Metastatic Liver Carcinoma in the Adrenal Gland (tissue), 2 donors: Measurements from ENCODE around the gene CYB561.

DNA sequence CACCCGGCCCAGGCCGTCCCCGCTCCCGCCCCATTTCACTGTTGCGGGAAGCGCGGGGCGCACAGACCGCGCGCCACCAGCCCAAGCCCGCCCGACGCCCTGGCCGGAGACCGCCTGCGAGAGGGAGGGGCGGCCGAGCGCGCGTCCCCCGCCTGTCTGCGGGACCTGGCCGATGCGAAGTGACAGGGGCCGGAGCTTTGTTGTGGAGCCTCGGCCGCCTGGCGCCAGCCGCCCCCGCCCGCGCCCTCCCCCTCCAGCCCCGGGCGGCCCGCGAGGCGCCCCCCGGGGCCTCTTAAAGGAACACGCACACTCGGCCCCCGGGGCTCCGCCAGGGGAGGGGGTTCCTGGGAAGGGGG lies 2.6 kb upstream of the TBX2 start:
- PRO-cap, 2 experiments: peak in 1 of 2 experiments; most common minus-strand start position 181 of the sequence (in 1)

GRCh38 chr17:61397411-61397863 lies 2.2 kb upstream of the TBX2 start:
- PRO-cap, 2 experiments: peak in 1 of 2 experiments; most common plus-strand start chr17:61397523 (in 1)

- PRO-cap, 2 experiments: no peak in any of the 2 experiments
Observed at GRCh38 chr17:61590687-61591058, 346 bp downstream of the NACA2 start.

DNA sequence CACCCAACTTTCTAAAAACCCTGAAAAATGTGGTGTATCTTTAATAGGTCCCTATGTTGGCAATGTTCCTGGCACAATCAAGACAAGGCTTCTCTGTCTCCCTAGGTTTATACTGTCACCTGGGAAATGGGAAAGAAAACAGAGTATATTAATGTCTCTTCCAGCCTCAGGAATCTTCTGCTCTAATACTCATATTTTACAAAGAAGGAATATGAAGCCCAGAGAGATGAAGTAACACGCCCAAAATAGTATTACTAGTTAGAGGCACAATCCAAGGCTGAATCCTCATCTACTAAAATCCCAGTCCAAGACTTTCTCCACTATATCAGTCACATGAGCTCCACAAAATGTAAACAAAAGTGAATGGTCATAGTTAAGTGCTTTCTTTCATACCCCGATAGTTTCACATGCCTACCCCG lies 1.1 kb downstream of the INTS2 start:
- PRO-cap, 2 experiments: no peak in any of the 2 experiments

DNA sequence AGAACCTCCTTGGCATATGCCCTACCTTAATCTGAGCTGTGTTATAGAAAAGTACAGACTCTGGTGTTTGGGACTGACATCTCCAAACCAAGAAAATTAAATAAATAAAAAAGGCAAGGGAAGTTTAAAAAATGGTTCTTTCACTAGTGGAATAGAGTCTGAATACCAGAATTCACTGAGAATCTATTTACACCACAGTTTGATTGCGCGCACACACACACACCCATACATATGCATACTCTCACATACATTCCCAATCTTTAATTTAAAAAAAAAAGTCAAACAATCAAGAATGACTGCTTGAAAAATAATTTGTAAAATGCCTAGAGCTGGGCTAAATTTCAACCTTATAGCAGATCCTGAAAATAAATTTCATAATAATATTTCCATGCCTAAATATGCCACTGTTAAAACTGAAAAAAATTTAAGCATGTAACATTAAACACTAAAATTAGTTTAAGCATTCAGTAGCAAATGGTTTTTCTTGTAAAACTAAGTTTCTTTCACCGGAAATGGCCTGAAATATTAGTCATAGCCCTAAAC lies 17.3 kb upstream of the INTS2 start:
- PRO-cap, 2 experiments: no peak in any of the 2 experiments

DNA sequence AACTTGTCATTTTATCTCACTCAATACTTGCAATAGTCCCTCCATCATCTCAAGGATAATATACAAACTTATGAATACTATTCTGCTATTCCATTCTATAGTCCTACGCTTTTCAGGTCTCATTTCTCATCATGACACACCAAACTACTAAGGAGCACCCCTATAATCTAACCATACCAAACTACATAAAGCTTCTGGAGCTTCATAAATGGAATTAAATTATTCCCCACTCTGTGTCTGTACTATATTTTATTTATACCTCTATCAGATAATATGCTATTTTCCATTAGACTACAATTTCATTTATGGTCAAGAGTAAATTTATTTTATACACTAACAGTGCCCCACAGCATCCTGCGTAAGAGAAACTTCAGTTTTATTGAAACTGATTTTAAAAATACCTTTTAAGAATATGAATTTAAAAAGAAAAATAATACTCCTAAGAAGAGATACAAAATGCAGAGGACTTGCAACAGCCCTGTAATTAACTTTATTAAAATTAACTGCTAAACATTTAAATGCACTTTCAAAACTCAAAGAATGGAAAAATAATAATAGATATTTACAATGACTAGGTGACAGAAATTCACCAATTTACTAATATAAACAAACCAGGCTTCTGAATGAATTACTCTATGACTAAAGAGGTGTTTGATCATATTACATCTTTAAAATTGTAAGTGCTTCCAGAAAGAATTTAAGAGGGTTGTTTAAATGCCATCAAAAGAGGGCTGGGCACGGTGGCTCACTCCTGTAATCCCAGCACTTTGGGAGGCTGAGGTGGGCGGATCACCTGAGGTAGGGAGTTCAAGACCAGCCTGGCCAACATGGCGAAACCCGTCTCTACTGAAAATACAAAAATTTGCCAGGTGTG lies 63.4 kb downstream of the MED13 start:
- PRO-cap, 2 experiments: no peak in any of the 2 experiments

DNA sequence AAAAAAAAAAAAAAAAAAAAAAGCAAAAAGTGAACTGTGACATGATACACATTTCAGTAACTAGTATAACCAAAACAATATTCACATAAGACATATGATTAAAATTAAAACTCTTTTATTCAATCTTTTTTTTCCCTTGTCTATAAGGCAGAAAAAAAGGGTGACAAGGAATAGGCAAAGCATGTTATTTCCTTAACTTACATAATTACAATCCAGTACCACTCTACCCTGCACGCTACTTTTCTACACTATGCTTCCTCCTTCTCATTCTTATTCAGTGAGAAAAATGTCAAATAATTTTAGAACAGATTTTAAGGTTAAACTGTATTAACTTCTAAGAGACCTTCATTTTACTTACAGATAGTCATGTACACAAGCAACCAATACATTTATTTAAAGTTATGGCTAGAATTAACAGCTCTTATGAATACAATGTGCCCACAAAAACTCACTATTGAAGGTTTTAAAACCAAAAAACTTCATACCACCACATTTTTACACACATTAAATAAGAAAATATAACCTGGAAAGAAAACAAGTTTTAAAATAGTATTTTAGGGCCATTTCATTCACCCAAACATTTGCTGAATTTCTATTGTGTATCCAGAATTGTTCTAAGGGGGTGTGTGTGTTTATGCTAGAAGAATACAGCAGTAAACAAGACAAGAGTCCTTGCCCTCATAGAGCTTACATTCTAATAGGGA lies 61.3 kb downstream of the MED13 start:
- PRO-cap, 2 experiments: no peak in any of the 2 experiments

GRCh38 chr17:62121020-62121442 lies 56.0 kb upstream of the MED13 start:
- PRO-cap, 2 experiments: no peak in any of the 2 experiments

- PRO-cap, 2 experiments: no peak in any of the 2 experiments
Observed at GRCh38 chr17:62140739-62141379, 75.8 kb upstream of the MED13 start.

- PRO-cap, 2 experiments: no peak in any of the 2 experiments
Observed at GRCh38 chr17:62470746-62471228, 7.8 kb upstream of the TLK2 start.

- PRO-cap, 2 experiments: no peak in any of the 2 experiments
Observed at GRCh38 chr17:62628269-62629116, 1.0 kb downstream of the MRC2 start.

GRCh38 chr17:62652806-62653782 lies 25.6 kb downstream of the MRC2 start:
- PRO-cap, 2 experiments: peak in 2 of 2 experiments; most common minus-strand start chr17:62653324 (in 2)

- PRO-cap, 2 experiments: no peak in any of the 2 experiments
Observed at GRCh38 chr17:62790615-62790788, 17.6 kb downstream of the MARCHF10 start.

- PRO-cap, 2 experiments: no peak in any of the 2 experiments
Observed at GRCh38 chr17:63041290-63042310, 75.6 kb downstream of the TANC2 start.

DNA sequence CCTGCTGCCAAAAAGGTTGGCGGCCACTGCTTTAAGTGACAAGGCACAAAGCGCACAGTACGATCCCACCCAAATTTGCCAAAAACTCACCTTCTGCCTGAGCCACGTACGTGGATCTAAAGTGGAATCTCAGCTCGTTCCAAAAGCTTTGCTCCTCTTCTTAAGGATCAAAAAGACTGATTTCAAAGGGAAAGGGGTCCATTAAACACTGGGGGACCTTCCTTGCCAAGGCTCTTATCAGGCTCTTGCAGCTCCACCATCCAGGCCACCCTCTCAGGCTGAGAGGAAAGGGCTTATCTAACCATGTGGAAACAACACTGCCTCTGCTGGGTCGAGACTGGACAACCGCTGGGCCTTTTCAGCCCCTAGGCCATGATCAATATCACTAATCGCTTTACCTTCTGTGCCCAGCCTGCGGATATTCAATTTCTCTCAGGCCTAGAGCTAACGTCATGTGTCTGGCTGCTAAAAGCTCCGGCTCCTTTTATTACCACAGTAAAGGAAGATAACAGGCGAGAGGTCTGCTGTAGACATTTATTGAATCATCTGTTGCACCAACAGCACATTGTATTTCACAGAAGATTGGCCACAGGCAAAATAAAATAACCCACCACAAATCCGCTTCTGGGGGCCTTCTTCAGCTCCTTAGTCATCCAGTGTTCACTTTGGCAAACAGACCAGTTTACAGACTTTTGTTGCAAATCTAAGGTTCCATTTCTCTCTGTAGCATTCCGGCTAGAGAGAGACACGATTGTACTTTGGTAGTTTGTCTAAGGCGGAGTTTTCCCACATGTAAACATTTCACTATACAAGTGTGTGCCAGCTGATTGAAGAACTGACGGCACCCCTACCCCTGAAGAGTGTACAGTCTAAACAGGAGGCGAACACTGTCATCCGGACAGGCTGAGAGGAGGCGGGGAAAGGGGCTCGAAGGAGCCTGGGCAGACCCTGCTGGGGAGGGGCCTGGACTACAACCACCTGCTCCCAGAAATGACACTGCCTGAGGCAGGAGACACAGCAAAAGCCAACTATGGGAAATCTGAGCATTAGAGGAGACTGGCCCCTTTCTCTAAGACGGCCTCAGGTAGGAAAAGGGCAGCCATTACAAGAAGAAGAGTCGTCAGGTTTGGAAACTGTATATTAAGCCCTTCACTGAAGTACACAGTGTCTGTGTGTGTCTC lies 13.9 kb downstream of the CYB561 start:
- PRO-cap, 2 experiments: peak in 2 of 2 experiments; most common plus-strand start position 867 of the sequence (in 2); most common minus-strand start position 667 of the sequence (in 1)

GRCh38 chr17:63433602-63434536 lies 12.2 kb downstream of the CYB561 start:
- PRO-cap, 2 experiments: no peak in any of the 2 experiments

GRCh38 chr17:63445092-63445473 lies 1.0 kb downstream of the CYB561 start:
- PRO-cap, 2 experiments: no peak in any of the 2 experiments

GRCh38 chr17:63445474-63445993 lies 572 bp downstream of the CYB561 start:
- PRO-cap, 2 experiments: no peak in any of the 2 experiments

GRCh38 chr17:63445994-63446471 lies at the start of gene CYB561:
TSS of gene CYB561 (minus strand) at chr17:63446306.
- PRO-cap, 2 experiments: peak in 2 of 2 experiments; most common plus-strand start chr17:63446382 (in 2); most common minus-strand start chr17:63446098 (in 2)

- PRO-cap, 2 experiments: no peak in any of the 2 experiments
Observed at GRCh38 chr17:63597508-63597850, 3.2 kb upstream of the TACO1 start.